ENCODE measurements around the genes LCN8, FBXW5 and NPDC1.

DNA sequence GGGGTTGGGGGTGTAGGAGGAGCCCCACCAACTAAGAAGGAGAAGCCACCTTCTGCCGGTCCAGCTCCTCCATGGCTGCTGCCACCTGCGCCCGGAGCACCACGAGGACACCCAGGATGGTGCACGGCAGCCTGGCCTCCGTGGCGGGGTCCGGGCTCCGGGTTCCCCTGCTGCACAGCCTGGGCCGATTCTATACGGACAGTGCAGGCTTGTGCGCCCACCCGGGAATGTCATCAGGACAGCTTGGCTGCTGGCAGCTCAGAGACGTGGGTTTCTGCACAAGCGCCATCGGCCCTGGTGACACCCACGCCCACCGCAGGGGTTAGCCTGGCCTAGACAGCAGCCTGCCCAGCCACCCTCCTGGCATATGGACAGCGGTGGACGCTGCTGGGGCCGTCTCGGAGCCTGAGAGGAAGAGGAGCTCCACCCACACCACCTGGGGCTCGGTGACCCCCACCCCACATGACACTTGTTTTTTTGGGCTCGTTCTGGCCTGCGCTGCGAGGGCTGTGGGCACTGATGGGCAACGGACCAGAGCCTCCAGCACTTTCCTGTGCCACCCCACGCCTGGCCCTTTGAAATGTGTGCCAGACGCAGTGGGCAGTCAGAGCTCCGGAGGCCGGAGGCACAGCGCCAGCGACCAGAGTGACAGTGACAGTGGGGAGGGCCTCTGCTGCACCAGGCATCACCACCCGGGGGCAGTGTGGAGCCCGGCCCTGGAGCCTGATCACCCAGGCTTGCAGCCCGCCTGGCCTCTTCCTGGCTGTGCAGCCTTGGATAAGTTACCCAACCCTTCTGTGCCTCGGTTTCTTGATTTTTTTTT, at the start of gene LCN8:
LCN8 (minus strand) TSS at position 386 of the 823 bp plus-strand sequence.
- RRBS = 47% methylated on average over 16 of the region's 37 CpGs

DNA sequence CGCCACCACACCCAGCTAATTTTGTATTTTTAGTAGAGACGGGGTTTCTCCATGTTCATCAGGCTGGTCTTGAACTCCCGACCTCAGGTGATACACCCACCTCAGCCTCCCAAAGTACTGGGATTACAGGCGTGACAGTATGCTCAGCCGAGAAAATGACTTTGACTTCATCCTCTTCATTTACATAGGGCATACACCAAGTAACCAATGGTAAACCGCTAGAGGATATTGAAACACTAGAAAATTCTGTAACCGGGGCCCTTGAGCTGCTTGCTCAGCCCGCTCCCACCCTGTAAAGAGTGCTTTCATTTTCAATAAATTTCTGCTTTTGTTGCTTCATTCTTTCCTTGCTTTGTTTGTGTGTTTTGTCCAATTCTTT, 1.4 kb upstream of the LCN15 start:
- RRBS = no CpG with 5 or more reads among the region's 8 CpGs

DNA sequence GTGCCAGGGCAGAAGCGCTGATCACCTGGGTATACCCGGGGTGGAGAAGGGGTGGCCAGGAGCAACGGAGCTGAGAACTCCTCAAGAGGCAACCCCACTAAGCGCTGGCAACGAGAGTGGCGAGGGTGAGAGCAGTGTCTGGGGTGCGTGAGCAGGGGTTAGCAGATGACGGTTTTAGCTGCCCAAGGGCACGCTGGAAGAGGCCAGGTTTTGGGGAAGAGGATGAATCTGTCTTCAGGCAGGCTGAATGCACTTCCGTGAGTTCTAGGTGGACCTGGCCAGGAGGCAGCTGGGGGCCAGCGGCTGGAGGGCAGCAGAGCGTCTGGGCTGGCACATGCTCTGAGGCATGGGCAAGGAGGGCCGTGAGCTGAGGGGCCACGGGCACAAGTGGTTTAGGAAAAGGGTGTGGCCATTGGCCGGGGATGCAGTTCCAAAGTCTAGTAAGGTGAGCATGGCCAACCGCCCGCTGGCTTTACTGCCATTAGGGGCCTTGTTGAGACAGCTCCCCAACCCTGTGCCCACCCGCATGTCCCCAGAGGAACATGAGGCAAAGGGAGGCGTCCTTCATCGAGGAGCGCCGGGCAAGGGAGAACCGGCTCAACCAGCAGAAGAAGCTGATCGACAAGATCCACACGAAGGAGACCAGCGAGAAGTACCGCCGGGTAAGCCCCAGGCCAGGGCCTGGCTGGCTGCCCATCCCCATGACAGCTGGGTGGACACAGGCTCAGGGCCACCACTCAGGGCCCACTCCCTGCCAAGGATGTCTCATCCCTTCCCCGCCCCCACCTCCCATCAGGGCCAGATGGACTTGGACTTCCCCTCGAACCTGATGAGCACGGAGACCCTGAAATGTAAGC, 3.6 kb upstream of the RABL6 start:
- RRBS = 63% methylated on average over 6 of the region's 31 CpGs

GRCh38 chr9:136857759-136858653, 5.9 kb downstream of the MAMDC4 start:
- RRBS = no CpG with 5 or more reads among the region's 32 CpGs

DNA sequence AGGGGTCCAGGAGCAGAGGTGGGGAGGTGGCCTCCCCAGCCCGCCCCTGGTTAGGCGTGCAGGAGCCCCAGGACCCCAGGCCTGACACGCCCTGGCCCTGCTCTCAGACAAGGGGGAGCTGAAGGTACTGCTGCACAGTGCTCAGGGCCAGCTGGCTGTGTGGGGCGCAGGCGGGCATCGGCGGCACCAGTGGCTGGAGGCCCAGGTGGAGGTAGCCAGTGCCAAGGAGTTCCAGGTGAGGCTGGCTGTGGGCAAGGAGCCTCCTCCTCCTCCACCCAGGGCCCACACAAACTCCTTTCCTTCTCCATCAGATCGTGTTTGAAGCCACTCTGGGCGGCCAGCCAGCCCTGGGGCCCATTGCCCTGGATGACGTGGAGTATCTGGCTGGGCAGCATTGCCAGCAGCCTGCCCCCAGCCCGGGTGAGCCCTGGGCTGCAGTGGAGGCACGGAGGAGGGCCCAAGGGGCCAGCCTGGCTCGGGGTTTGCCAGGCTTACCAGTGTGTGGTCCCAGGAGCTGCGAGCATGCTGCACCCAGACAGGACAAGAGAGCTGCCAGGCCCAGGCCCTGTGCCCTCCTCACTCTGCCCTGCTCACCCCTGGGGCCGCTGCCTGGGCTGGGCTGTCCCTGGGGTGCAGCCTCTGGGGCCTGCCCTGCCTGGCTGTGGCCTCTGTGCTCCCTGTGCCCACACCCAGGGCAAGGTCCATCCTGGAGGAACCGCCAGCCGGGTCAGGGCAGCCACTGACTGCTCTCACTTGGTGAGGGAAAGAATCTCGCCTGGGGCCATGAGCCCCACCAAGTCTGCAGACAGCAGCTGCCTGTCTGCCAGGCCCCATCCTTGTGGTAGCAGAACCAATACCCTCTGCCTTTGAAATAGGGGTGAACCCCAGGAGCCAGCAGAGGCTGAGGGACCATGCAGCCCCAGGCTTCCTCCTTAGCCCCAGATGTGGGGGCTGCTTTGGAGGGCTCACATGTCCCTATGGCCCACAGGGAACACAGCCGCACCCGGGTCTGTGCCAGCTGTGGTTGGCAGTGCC, 6.9 kb downstream of the EDF1 start:
- RRBS = no CpG with 5 or more reads among the region's 20 CpGs

DNA sequence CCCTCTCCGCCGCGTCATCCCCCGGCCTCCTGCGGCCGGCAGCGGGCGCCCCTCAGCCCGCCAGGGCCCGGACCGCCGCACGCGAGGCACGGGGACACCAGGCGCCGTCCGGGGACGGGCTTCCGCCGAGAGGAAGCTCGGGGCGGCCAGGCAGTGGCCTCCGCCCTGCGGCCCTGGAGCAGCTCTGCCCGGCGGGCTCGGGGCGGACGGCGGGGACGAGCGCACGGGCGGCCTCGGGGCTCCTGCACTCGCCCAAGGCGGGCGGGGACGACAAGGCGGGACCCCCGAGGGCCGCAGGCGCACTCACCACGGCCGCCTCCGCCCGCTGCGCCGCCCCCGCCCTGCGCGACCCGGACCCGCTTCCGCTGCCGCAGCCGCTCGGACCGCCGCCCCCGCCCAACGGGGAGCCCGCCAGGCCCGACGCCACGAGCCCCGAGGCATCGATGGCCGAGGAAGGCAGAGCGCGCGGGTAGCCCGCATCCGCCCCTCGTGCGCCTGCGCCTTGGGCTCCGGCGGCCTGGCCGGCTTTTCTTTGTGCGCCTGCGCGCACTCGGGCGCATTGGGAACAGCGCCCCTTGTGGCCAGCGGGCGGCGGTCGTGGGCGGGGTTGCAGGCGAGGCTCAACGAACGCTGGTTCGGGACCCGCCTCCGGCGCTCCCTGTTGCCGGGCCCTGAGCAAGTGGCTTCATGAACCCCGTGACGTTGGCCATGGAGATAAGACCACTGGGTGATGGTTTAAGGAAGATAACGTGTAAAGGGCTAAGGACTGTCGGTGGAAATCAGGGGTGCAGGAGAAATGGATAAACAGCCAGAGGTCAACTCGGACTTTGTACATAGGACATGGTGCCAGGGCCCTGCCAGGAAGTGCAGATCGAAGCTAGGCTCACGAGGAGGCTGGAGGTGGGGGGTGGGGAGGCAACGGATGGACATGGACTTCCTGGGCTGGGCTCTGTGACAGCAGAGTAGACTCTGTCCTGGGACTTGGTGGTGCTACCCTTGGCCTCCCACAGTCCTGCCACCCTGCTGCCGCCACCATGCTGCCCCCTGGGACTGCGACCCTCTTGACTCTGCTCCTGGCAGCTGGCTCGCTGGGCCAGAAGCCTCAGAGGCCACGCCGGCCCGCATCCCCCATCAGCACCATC, at the start of gene FBXW5:
FBXW5 (minus strand) TSS at position 452 of the 1,142 bp plus-strand sequence.
- RRBS = 2% methylated on average over 17 of the region's 114 CpGs

DNA sequence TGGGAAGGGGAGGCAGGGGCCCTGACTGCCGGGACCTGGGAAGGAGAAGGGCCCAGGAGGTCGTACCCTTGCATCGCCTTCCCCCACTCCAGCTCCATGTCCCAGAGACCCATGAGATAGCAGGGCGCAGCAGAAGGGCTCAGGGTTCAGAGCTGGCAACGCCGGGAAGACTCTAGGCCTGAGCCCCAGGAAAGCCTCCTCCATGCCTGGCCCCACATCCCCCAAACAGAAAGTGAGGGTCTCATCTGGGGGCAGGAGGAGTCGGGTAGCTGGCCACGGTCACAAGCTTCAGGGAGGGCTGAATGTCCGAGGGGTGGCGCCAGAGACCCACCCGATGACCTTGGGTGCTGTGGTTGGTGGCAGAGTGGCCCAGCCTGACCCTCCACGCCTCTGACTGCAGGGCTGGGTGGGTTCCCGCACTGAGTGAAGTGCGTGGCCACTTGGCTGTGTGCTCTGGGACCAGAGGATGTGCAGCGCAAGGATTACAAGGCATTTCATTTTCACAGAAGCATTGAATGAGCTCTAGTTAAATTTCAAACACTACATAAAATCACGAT, 2.9 kb downstream of the C8G start:
- RRBS = no CpG with 5 or more reads among the region's 16 CpGs

DNA sequence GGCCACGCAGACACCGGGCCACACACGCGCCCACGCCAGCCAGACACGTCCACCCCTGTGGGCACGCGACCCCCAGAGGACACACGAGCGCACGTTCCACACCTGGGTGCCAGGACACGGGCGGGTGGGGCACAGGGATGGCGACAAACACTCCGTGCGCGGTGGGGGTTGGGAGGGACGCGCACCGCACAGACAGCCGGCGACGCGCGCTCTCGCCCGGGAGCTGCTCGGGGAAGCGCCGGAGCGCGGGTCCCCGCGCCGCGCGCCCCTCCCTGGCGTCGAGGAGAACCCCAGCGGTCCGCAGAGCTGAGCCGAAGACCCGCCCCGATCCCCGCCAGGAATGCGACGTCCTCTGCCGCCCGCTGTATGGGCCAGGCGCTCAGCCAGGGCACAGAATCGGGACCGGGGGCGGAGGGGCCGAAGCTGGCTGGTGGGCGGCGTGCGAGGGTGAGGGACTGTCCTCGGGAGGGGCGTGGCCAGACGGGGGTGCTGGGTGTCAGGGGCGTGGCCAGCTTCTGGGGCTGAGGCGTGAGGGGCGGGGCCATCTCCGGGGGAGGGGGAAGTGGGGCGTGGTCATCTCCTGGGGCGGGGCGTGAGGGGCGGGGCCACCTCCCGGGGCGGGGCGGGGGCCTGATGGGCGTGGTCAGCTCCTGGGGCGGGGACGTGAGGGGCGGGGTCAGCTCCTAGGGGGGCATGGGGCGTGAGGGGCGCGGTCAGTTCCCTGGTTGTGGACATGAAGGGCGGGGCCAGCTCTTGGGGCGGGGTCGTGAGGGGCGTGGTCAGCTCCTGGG, 807 bp downstream of the PTGDS start:
- RRBS = 1% methylated on average over 6 of the region's 82 CpGs

DNA sequence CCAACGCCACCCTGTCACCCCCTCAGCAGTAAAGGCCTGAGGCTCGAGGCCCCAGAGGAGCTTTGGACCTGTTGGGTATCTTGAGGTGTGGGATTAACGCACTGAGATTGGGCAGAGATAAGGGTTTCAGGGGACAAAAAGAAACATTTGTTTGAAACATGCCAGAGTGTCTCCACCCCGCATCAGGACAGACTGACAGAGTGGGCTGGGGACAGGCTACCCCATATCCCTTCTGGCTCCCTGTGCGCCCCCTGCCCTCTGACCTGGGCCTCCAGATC, 793 bp upstream of the LCNL1 start:
- RRBS = no CpG with 5 or more reads among the region's 5 CpGs

DNA sequence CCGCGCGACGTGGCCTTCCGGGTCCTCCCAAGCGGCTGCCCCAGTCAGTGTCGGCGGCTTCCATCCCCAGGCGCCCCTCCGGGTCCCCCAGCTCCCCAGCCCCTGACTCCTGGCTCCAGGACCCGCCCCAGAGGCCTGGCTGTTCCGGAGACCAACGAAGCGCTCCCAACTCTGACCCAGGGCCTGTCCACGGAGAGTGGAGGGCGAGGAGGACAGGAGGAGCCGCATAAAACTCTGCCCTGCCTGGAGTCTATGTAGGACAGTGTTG, 3.2 kb downstream of the LCNL1 start:
- RRBS = 53% methylated on average over 12 of the region's 17 CpGs

DNA sequence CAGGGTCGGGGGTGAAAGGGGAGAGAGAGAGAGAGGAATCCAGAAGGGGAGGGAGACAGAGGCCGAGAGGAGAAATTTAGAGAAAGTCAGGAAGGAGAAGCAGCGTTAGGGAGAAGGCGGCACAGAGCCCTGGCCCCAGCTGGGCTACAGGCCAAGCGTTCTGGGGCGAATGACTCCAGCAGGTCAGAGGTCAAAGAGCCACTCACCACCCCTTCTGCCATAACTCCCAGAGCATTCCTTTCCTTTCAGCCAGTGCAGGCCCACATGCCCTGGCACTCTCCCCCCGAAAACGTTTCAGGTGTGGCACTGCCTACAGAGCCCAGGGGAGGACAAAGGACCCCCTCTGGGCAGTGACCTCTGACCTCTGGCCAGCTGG, 5.0 kb downstream of the ABCA2 start:
- RRBS = no CpG with 5 or more reads among the region's 8 CpGs

GRCh38 chr9:137035179-137035594, 3.3 kb upstream of the FUT7 start:
- RRBS = no CpG with 5 or more reads among the region's 13 CpGs

DNA sequence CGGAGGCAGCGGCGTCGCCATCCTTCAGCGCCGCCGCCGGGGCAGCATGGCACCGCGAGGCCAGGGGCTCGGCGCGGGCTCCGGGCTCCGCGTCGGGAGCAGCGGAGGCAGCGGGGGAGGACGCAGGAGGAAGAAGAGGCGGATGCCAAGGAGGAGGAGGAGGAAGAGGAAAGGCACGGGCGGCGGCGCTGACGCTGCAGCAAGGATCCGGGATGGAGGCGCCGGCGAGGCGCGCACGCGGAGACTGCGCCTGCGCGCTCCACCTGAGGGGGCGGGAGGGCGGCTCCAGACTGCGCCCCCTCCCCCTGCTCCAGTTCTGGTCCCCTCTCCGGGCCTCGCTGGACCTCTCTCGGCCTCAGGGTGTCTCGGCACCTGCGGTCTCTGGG, at the start of gene NPDC1:
NPDC1 (minus strand) TSS at position 209 of the 386 bp plus-strand sequence.
- RRBS = 2% methylated on average over 12 of the region's 45 CpGs

- RRBS = 45% methylated on average over 7 of the region's 67 CpGs
These were observed 2.7 kb upstream of the NPDC1 start for GRCh38 chr9:137048438-137049342.

DNA sequence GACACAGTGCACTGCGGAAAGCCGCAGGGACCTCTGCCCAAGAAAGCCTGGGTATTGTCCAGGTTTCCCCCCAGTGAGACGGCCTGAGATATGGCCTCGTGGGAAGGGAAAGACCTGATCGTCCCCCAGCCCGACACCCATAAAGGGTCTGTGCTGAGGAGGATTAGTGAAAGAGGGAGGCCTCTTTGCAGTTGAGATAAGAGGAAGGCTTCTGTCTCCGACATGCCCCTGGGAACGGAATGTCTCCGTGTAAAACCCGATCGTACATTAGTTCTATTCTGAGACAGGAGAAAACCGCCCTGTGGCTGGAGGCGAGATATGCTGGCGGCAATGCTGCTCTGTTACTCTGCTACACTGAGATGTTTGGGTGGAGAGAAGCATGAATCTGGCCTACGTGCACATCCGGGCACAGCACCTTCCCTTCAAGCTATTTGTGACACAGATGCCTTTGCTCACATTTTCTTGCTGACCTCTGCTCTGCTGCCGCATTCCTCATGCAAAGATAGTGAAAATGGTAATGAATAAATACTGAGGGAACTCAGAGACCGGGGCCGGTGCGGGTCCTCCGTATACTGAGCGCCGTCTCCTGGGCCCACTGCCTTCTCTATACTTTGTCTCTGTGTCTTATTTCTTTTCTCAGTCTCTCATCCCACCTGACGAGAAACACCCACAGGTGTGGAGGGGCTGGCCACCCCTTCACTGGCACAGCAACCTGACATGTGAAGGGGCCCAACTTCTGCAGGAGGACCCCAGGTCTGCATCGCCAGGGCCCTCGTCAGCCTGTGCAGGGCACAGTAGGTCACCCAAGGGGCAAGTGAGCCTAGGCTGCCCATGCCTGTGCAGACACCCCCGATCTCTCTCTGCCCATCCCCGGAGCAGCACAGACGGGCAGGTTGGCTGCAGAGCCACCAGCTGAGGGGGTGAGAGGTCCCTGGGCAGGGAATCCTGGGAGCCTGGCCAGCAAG, 2.3 kb upstream of the DPP7 start:
- RRBS = no CpG with 5 or more reads among the region's 29 CpGs

GRCh38 chr9:137136473-137136827, 2.5 kb upstream of the GRIN1 start:
- RRBS = 18% methylated on average over 7 of the region's 15 CpGs

DNA sequence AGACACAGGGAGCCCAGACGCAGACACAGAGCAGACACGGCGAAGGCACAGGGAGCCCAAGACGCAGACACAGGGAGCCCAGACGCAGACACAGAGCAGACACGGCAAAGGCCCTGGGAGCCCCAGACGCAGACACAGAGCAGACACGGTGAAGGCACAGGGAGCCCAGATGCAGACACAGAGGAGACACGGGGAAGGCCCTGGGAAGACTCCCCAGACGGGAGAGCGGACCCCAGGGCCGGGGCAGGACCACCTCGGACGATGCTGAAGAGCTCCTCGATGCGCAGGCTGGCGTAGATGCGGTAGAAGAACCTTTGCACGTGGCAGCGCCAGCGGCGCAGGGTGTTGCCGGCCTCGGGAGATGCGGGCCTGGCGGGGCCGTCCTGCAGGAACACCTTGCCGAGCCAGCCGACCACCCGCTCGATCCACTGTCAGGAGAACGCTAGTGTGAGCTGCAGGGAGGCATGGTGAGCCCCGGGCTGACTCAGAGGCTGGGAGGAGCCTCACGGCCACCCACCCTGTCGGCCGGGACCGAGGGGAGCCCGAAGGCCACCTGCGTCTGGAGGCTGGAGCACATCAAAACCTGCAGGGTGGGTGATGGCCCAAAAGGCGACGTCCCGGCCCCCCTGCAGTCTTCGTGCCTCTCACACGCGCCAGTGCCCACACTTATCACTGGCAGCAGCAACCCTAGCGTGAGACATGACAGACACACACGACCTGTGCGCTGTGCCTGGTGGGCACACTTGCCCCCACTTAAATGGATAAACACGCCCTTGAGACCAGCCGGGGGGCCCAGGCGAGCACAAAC, 3.5 kb downstream of the ANAPC2 start:
- RRBS = 87% methylated on average over 4 of the region's 51 CpGs

DNA sequence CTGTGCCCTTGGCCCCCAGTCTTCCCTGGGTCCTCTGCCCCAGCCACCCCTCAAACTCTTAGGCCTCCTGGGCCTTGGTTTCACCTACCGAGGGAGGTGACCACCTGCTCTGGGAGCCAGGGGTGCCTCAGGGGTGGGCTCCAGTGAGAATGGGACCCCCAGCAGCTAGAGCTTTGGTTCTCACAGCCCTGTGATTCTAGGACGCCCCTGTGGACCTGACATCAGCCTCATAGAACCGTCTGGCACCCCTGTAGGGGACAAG, 3.5 kb upstream of the TUBB4B start:
- RRBS = no CpG with 5 or more reads among the region's 3 CpGs

GRCh38 chr9:137242717-137243372, 1.8 kb downstream of the TUBB4B start:
- RRBS = no CpG with 5 or more reads among the region's 30 CpGs

DNA sequence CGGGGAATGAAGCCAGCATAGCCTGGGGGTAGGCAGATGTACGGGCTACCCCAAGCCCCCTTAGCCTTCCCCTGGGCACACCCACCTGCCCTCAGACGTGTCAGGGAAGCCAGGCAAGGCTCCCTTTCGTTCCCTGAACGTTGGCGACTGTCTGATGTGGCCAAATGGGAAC, 3.0 kb downstream of the FAM166A start:
- RRBS = no CpG with 5 or more reads among the region's 6 CpGs

All from GM12892 (cell line).